Fibroblast of villous mesenchyme (primary cell): ENCODE measurements around the genes PRRC1 and SLC27A6.

DNA sequence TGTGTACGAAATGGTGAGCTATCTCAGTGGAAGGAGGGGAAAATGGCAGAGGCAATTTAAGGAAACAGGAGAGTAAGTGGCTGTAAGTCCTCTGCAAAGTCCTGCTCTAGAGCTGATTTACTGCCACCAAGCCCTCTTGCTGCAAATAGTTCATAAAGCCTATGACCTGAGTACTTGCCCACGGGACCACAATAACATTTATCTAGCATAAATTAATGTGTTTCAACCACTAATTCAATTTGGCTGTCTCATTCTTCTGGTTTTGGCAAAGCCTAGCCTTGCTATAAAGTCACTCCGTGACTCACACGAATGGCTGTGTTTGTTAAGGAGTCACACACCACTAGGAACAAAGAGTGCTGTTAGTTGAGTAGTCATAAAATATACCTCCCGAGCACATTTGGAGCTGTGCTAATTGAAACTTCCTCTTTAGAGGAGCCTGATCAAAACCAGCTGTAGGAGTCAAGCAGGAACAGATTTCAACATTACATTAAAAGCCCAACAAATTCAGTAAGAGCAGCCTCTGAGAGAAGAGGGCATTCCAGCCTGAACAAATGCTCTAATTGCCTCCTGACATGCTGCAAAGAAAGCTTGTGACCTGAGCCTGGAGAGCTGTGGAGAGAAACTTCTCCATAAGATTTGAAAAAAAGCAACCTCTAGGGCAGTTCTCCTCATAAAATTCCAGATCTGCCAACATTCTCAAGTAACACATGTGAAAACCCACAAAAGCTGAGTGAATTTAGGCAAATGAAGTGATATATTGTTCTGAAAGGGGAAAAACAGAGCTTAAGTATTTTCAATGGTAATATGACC is 738.8 kb upstream of the ZNF608 start:
- CAGE, long polyA plus RNA: no peak

- CAGE, long polyA plus RNA: no peak
Observed at GRCh38 chr5:126479631-126480338, 56.6 kb downstream of the GRAMD2B start.

GRCh38 chr5:126886941-126887677 is 110.2 kb downstream of the LMNB1 start:
- CAGE, long polyA plus RNA: no peak

DNA sequence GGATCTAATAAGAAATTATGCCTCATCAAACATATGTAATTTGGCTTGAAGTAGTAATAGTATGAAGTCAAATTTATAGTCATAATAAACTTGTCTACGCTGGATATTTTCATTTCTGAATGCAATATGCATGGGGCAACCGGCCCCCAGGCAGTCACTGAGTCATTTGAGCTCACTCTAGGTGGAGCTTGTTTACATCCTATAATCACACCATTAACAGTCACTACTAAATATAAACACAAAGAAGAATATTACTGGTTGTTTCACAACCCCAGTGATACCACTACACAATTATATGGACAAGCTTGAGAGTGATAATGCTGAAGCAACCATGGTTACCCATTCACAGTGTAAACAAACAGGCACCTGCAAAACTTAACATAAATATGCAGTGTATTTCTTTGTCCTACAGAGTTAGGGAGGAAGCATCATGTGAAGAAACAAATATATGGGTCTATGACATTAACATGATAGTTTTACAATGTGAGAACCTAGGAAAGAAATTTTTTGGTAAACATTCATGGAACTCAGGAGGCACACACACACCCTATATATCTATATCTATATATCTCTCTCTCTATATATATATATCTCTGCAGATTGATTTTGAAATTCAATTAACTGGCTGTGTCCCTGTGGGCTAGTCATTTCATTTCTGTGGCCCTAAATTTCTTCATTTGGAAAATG is 68.5 kb downstream of the MARCHF3 start:
- CAGE, long polyA plus RNA: no peak

DNA sequence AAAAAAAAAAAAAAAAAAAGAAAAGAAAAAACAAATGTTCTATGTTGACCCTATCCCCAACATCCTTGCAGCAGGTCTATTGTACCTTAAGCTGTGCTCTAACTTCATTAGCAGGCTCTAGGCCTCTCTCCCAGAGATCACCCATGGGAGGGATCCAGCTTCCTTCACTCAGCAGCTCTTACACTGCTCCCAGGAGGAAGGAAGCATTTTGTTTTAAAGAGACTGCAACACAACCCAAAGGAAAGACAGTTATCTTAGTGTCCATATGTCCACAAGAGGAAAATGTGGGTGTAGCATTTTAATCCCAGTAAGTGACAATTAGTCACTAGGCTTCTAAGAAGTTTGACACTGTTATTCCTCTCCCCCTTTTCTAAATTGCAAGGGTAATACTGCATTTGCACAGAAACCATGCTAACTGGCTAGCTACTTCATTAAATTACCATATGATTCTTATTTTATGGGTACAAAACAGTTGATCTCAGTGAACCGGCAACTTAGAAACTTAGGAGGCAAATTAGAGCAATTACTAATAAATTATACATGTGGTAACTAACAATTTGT is 58.8 kb downstream of the MARCHF3 start:
- CAGE, long polyA plus RNA: no peak

GRCh38 chr5:127517574-127518723 is at the start of gene PRRC1:
Gene PRRC1, plus strand, starts transcription at chr5:127517640.
- CAGE, long polyA plus RNA: start-site peak on the plus strand at chr5:127517860-127517958, 53 and 47 reads in 2 replicates

GRCh38 chr5:127875320-127876347 is 172.4 kb downstream of the CCDC192 start:
- CAGE, long polyA plus RNA: no peak

GRCh38 chr5:128019365-128020116 is 64.0 kb upstream of the SLC12A2 start:
- CAGE, long polyA plus RNA: no peak

DNA sequence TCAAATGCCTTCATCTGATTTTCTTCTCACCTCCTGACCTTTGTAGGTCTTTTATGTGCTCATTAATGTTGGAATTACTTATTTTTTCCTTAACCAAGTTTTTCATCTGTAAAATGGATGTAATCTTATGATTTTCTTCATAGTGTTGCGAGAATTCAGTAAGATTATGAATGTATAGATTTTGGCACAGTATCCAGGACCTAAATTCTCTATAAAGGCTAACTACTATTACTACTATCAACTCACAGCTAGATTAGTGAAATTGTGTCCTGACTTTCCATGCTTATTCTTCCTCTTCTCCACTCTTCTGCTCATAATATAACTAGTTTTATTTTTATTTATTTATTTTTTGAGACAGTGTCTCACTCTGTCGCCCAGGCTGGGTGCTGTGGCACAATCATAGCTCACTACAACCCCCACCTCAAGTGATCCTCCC is 4.2 kb upstream of the SLC12A2 start:
- CAGE, long polyA plus RNA: no peak

DNA sequence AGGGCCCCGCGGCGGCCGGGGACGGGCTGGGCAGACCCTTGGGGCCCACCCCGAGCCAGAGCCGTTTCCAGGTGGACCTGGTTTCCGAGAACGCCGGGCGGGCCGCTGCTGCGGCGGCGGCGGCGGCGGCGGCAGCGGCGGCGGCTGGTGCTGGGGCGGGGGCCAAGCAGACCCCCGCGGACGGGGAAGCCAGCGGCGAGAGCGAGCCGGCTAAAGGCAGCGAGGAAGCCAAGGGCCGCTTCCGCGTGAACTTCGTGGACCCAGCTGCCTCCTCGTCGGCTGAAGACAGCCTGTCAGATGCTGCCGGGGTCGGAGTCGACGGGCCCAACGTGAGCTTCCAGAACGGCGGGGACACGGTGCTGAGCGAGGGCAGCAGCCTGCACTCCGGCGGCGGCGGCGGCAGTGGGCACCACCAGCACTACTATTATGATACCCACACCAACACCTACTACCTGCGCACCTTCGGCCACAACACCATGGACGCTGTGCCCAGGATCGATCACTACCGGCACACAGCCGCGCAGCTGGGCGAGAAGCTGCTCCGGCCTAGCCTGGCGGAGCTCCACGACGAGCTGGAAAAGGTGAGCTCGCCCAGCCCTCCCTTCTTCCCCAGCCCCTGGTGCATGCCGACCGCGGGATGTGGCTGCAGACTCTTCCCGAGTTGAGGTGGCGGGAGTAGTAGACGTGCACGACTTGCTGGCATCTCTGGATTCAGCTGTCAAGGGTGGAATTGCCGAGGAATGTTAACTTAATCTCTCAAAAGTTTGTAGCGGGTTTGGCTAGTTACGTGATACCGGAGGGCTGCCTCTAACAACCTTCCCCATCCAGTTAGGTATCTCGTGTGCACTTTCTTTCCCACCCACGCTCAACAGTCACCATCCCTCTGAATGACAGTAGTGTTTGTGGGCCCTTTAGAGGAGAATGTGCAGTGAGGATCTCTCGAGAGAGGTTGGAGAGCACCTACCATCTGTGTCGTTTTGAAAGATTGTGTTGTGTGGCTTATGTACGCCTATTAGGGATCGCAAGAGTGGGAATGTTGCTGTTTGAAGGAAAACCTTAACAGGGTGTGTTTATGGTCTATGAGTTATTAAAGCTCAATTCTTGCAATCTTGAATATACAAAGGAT is 927 bp downstream of the SLC12A2 start:
- CAGE, long polyA plus RNA: no peak

DNA sequence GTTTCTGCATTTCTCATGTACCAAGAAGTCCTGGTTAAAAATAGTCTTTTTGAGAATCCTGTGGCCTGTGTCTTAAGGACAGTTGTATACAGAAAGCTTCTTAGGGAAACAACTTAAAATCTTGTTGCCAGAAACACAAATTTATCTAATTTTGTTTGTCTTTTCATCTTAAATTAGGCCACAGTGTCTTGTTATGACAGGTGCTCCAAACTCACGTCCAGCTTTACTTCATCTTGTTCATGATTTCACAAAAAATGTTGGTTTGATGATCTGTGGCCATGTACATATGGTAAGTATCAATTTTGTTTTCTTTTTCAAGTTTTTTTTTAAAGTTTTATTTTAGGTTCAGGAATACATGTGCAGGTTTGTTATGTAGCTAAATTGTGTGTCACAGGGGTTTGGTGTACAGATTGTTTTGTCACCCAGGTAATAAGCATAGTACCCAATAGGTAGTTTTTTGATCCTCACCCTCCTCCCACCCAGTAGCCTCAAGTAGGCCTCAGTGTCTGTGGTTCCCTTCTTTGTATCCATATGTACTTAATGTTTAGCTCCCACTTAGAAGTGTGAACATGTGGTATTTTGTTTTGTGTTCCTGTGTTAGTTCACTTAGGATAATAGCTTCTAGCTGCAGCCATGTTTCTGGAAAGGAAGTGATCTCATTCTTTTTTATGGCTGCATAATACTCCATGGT is 74.5 kb downstream of the SLC12A2 start:
- CAGE, long polyA plus RNA: no peak

DNA sequence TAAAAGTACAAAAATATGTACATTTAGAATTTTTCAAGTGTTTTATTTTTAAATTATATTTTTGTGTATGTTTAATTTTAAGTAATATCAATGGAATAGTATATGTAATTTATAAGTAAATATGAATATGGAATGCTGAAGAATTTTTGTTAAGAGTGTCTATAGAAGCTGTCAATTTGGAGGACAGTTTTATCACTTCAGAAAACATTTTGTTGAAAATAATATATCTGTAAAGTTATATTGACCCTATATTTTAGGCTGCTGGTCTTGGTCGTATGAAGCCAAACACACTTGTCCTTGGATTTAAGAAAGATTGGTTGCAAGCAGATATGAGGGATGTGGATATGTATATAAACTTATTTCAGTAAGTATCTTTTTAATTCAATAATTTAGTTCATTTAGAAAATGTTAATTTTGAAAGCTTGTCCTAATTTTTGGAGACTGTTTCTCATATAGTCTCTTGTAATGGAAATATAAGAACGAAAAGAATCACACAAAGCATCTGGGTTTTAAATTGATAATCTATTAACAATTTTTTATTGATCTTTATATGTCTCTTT is 84.0 kb downstream of the SLC12A2 start:
- CAGE, long polyA plus RNA: no peak

DNA sequence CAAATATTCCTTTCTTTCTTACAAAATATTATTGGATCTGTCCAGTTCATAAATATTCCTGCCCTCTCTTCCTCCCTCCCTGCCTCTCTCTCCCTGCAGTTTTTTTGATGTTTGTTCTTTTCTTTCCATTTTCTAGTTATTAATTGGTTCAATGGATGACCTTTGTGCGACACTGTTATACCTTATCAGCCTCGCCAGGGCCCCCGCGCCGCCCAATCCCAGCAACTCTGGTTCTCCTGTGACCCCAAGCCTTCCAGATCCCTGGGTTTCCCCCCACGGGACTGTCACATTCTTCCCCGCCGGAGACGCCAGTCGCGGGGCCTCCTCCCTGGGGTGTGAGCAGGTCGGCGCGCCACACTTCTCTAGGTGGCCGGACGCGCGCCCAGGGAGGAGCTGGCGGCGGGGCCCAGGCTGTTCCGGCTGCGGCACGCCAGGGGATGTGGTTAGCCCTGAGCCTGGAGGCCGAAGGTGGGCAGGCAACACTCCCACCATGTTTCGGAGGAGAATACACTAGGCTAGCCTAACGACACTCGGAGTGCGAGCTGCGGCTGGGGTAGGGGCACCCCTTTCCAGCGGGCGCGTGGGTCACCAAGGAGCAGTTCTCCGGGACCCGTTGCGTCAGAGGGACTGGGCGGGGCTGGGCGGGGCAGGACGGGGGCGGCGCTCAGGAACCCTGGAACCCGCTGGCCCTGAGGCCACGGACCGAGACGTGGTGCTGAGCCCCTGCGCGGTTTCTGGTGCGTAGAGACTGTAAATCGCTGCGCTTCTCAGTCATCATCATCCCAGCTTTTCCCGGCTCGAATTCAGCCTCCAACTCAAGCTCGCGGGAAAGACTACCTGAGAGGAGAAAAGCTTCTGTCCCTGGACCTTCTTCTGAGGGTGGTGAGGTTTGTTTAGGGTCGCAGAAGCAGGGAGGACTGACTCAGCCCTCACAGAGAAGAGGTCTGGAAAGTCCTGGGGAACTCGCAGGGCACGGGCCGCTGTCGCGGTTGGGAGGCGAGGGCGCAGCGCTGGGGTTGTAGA is at the start of gene SLC27A6:
SLC27A6 (plus strand) TSS at position 678 of the 1,023 bp plus-strand sequence.
- CAGE, long polyA plus RNA: no peak

- CAGE, long polyA plus RNA: no peak
Observed at GRCh38 chr5:128966115-128966671, 905 bp downstream of the SLC27A6 start.

- CAGE, long polyA plus RNA: no peak
Observed at GRCh38 chr5:129766486-129766877, 18.6 kb downstream of the MINAR2 start.

DNA sequence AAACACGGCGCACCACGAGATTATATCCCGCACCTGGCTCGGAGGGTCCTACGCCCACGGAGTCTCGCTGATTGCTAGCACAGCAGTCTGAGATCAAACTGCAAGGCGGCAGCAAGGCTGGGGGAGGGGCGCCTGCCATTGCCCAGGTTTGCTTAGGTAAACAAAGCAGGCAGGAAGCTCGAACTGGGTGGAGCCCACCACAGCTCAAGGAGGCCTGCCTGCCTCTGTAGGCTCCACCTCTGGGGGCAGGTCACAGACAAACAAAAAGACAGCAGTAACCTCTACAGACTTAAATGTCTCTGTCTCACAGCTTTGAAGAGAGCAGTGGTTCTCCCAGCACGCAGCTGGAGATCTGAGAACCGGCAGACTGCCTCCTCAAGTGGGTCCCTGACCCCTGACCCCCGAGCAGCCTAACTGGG is 347.0 kb downstream of the HINT1 start:
- CAGE, long polyA plus RNA: no peak

DNA sequence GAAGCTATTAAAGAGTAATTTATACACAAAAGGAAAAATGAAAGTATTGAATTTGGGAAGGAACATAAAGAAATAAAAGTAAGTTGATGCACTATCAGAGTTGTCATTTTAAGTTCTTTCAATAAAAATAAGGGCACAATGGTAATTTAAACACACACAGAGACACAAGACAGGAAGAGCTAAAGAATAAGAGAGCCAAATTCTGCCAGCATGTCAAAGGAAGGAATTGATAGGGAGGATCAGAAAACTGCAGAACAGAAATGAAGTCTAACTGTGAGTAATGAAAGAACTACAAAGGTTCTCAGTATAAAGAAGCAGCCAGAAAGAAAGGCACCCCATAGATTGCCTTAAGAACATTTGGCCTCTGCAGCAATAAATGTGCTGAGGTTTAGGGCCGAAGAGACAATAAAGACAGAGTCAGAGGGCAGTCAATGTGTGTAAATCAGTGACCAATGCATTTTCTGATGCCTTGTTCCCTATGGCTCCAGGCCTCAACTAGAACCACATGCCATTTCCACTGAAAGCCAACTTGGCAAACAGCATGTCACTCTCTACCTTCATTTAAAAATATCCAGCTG is 281.1 kb downstream of the HINT1 start:
- CAGE, long polyA plus RNA: no peak

DNA sequence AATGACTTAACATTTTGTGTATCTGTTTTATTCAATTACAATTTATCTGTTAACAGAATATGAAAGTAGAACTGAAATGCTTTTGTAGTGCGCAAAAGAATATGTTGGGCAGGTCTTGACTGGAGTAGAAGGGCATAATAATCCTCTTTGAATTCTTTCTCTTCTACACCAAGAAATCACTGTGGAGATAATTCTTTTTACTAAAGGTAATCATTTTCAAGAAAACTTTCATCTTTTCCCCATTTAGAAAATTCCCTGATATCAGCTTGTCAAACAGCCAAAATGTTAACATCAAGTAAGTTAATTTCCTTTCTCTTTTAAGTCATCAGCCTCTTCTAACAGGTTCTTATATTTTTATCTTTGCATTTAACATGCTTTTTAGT is 12.7 kb upstream of the CDC42SE2 start:
- CAGE, long polyA plus RNA: no peak

DNA sequence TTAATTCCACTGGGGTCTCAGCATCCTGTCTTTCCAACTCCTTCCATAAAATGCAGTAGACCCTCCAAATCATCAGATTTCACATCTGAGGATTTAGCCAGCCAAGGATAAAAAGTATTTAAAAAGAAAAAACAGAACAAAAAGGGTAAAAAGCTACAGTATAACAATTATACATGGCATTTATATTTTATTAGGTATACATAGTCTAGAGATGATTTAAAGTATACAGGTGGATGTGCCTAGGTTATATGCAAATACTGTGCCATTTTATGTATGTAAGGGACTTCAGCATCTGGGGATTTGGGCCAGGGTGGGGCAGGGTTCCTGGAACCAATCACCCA is 7.4 kb downstream of the CDC42SE2 start:
- CAGE, long polyA plus RNA: no peak

DNA sequence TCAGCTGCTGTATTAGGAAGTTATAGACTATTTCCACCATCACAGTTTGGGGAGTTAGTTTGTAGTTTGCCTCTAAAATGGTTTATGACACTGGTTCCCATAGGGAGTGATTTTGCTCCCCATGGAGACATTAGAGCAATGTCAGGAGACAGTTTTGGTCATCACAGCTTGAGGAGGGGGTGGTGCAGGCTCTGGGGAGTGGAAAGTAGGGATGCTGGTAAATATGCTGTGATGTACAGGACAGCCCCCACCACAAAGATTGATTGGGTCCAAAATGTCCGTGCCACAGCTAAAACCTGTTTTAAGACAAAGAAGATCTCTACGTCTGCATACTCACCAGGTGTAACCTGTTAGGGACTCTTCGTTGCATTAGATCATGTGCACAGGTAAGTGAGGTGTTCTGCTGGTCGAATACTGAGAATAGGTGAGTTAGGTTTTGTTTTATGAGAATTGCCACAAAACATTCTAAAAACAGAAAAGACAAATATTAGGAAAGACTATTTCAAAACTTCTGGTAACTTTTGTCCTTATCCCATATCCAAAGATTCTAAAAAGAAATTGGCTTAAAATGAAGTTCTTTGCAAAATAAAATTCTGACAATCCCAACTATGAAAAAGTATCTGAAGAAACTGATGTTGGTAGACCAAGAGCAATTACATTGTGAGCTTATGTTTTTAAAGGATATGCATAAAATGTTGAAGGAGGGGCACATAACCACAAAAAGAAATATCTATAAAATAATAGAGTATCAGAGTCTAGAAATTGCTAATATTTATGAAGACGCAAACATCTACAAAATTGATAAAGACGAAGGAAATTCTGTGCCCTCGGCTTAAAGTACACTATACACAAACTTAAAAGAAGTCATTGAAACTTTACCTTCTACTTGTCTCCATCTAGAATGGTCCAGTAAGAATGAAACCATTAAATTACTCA is 131.6 kb downstream of the CDC42SE2 start:
- CAGE, long polyA plus RNA: no peak